Cytotoxic T cell (primary cell): Measurements from ENCODE around the genes RBM15, PROK1 and PIFO.

GRCh38 chr1:110338896-110339595, at the start of gene RBM15:
Gene RBM15, plus strand, starts transcription at chr1:110339377.
- PRO-cap, 2 experiments: peak in 2 of 2 experiments; most common plus-strand start chr1:110338958 (in 2); most common minus-strand start chr1:110339049 (in 2)

DNA sequence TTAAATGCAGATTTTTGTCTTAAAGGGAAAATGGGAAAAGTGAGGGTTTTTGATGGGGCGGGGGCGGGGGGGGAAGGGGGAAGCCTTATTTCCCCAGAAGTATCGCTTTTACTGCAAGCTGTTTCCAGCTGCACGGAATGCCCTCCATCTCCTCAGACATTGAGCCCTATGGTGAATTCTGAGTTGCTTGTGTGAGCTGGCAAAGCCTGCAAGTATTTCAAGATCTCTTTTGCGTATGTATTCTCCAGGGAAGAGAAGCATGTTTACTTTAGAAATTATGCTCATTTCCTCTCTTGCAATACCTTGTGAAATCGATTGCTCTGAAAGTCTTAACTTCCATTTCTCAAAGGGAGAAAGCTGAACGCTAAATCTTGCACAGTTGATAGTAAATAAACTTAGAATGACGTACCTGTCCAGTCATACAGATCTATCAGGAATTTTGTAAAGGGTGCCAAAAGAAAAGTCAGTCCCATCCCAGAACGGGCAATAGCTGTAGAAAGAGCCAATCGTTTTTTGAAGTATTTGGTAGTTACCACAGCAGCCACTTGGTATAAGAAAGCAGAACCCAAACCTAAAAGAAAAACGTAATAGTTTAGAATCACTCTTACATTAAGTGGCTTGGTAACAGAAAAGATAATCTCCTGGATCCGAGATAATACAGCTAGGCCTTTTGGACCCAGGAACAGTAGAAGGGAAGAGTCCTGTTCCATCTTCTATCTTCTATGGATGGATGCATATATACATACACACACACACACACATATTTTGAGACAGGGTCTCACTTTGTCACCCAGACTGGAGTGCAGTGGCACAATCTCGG, 10.0 kb downstream of the SLC16A4 start:
- PRO-cap, 2 experiments: no peak in any of the 2 experiments

GRCh38 chr1:110385012-110385535, 5.8 kb downstream of the SLC16A4 start:
- PRO-cap, 2 experiments: no peak in any of the 2 experiments

DNA sequence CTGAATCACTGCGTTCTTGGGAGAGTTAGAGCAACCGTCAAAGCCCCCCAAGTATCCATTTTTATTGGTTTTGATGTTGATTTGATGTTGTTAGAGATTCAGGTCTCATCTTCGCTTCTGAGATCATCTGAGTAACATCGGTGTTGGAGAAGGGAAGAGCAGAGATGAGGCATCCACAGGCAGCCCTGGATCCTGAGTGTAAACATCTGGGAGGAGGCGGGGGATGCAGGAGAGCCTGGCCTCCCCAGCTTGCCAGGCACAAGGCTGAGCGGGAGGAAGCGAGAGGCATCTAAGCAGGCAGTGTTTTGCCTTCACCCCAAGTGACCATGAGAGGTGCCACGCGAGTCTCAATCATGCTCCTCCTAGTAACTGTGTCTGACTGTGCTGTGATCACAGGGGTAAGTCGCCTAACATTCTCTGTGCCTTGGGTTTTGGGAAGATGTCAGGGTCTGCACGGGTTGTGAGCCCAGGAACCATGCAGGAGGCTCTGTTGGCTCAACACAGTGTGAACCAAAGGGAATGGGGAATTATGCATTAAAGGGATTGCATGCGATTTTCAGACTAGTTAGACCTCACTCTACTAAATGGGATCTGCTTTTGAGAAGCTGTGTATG, at the start of gene PROK1:
TSS of gene PROK1 (plus strand) at position 259 of the 614 bp plus-strand sequence.
- PRO-cap, 2 experiments: no peak in any of the 2 experiments

GRCh38 chr1:110672595-110673641, 1.8 kb downstream of the KCNA3 start:
- PRO-cap, 2 experiments: peak in 2 of 2 experiments; most common plus-strand start chr1:110672851 (in 2); most common minus-strand start chr1:110672720 (in 1)

GRCh38 chr1:110899380-110899813, 26.4 kb downstream of the CD53 start:
- PRO-cap, 2 experiments: peak in 2 of 2 experiments; most common plus-strand start chr1:110899597 (in 2)

GRCh38 chr1:110905798-110906016, 32.8 kb downstream of the CD53 start:
- PRO-cap, 2 experiments: no peak in any of the 2 experiments

DNA sequence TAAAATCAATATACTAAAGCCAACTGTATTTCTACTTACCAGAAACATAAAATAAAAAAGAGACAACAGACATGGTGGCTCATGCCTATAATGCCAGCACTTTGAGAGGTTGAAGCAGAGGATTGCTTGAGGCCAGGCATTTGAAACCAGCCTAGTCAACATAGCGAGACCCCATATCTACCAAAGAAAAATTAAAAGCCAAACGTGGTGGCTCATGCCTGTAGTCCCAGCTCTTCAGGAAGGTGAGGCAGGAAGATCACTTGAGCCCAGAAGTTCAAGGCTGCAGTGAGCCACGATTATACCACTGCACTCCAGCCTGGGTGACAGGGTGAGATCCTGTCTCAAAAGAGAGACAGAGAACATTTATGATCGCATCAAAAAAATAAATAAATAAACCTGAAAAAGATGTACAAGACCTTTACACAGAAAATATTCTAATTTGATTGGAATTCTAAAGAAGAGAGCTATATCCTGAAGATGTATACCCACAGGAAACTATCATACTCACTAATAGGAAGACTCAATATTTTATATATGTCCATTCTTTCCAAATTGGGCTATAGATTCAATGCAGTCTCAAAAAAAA, 33.3 kb downstream of the CD53 start:
- PRO-cap, 2 experiments: peak in 2 of 2 experiments; most common plus-strand start position 60 of the sequence (in 2)

- PRO-cap, 2 experiments: peak in 1 of 2 experiments; most common plus-strand start chr1:111215059 (in 1)
These were observed 12.8 kb upstream of the CHI3L2 start for GRCh38 chr1:111214269-111215548.

GRCh38 chr1:111345837-111346953, at the start of gene PIFO:
Gene PIFO, plus strand, starts transcription at chr1:111346622.
- PRO-cap, 2 experiments: peak in 2 of 2 experiments; most common plus-strand start chr1:111346665 (in 2); most common minus-strand start chr1:111346479 (in 1)

- PRO-cap, 2 experiments: no peak in any of the 2 experiments
These were observed 7.2 kb downstream of the ATP5PB start for GRCh38 chr1:111456513-111456772.

DNA sequence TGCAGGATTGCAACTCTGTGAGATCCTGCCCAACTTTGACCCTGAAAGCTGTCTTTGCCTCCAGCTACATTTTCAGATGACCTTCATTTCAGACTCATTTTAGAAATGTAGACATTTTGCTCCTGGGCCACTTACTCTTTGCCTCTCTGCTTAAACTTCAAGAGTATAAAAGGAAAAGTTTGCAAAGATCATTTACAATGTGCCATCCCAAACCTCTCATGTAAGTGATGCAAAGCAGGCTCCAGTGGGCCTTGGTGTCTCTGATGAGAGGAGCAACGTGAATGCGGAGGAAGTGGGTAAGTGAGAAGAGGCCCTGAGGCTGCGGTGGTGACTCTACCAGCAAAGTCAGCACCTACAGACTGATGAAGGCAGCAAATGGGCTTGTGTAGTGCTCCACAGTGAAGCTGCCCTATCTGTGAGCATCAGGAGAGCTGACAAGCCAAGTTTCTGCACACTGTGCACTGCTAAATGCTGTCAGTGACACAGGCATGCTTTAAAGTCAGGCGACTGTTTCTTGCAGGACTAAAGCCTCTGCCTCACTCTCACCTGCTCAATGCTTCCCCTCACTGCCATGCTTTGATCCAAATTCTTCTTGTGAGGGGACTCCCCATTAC, 15.7 kb upstream of the RAP1A start:
- PRO-cap, 2 experiments: peak in 2 of 2 experiments; most common plus-strand start position 355 of the sequence (in 1); most common minus-strand start position 361 of the sequence (in 2)

- PRO-cap, 2 experiments: no peak in any of the 2 experiments
These were observed 18.9 kb downstream of the INKA2 start for GRCh38 chr1:111719976-111720925.

GRCh38 chr1:111729448-111730072, 9.6 kb downstream of the INKA2 start:
- PRO-cap, 2 experiments: no peak in any of the 2 experiments

DNA sequence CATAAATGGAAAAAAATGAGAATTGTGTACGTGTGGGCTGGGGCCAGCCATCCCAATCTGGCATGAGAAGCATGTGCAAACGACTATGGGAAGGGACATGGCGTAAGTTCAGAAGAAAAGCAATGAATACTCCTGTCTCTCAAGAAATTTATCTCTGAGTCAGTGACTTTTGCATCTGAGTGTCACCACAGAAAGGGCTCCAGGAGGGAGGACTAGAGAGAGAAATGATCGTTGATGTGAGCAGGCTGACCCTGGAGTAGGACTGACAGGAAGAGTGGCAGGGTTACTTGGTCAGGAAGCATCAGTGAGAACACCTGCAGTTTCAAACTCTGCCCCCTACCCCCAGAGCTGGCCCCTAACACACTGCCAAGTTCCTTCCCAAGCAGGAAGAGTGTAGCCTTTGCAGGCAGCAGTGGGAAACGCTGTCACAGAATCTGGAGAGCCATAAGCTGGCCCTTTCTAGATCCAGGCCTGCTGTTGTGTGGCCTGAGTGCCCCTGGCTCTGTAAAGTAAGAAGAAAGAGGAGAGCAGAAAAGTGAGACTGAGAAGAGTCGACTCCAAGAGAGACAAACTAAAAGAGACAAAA, 1.5 kb downstream of the INKA2 start:
- PRO-cap, 2 experiments: no peak in any of the 2 experiments

DNA sequence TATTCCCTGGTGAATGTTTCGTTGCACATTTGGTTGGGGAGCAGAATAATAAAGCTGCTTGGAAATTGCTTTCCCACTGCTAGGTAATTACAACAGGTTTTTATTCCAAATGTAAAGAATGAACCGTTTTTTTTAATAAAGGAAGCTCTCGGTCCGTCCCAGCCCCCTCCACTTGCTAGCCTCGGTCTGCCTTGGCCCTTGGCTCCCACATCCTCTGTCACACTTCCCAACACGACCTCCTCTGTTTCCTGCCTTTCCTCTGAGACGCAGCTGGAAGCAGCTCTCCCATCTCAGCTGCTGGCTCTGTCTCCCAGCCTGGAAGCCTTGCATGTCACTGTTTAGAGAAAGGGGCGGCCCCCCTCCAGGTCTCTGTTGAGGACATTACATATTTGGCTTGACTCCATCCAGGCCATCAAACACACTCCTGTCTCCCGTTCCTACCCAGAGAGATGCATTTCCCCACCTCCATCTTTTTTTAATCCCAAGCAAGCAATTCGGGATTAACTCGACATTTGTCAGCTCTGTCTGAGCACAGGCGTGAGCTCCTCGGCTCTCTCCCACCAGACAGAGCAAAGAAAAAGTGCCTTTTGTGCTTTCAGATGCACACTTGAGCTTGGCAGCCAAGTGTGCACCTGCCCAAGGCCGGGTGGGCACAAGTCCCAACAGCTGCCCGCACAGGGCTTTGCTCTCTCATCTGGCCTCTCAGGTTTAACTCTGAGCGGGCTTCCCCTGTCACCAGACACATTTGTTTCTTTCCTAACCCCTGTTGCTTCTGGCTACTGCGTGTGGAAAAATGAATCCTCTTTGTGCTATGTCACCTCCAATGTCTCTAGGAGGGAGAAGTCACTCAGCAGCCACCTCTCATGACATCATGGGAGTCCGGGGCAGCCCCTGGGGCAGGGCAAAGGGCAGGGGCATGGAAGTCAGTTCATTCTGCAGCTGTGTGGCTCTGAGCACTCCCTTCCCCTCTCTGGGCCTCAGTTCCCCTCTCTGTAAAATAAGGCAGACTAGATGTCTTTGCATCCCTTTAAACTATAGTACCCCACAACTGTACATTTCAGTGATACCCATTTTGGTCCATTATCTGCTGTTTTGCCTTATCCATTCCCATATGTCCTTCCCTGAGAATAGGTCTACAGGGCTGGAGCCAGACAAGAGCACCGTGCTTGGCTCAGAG, 108.3 kb downstream of the KCND3 start:
- PRO-cap, 2 experiments: no peak in any of the 2 experiments

DNA sequence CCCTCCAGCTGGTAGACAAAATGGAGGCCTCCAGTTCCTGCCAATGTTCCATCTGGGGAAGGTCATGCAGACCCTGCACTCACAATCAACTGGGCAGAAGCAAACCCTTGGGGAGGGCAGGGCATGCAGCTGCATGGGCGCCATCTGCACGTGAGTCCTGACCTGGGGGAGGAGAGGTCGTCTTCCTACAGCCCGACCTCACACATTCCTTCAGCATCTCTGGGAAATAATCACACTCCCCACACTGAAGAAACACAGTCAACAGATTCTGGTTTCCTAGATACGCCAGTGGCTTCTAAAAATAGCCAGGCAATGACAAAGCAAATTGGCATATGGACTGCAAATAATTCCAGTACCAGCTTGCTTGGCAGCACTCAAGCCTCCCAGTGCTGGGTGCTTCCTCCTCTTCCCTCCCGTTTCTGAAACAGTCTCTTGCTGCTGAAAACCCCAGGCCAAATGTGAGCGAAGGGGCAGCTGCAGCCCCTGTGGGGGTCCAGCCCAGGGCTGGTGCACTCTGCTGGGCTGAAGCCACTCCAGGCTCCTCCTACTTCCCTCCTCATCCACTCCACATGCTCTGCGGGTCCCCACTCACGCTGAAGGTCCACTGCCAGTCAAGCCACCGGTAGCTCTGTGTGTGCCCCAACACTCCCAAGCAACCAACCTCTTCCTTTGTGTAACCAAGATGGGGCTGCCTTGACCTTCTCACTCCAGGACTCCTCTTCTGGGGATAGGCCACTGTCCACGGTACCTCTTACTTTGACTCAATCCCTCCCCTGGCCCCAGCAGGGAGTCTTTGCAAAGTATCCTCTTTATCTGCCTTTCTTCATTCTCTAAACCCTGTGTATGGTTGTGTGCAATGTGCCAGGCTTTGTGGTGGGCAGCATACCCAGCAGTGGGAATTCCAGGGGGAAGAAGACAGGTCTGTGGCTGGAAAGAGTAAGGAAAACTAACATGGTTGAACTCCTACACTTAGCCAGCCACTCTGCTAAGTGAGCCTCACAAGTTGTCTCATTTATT, 69.0 kb downstream of the KCND3 start:
- PRO-cap, 2 experiments: no peak in any of the 2 experiments

- PRO-cap, 2 experiments: no peak in any of the 2 experiments
These were observed 21.5 kb downstream of the KCND3 start for GRCh38 chr1:111967966-111968375.

DNA sequence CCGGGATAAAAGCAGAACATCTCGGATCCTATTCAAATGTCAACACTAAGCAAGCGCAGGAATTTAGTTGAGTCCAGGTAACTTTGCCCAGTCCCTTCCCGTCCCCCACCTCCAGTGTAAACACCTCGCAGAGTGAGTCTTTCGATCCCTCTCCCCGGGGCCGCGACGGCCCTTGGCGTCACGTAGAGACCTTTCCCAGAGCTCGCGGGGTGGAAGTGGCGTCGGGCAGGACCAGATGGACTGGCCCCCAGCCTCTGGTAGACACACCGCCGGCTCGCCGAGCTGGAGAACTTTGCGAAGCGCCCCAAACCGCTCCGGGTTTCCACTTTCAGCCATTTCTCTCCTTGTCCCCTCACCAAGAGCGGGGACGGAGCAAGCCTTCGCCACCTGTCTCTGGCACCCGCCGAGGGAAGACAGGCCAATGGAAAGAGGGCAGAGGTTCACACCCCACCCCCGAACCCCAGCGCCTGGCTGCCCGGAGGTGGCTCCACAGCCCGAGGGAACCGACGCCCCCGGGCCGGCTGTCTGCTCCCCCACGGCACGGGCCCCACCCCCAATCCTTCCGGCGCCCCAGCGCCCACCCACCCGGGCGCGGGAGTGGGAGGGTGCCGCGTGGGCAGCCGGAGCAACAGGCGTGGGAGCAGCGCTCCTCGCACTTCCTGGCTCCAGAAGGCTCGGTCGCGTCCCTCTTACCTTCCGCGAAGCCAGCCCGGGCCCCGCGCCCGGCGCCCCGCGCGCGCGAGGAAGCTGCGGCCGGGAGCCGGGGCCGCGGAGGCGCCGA, 466 bp downstream of the KCND3 start:
- PRO-cap, 2 experiments: no peak in any of the 2 experiments

GRCh38 chr1:111990443-111991350, 1.2 kb upstream of the KCND3 start:
- PRO-cap, 2 experiments: no peak in any of the 2 experiments